ENCODE results near the genes WFIKKN2 and TMEM100.

DNA sequence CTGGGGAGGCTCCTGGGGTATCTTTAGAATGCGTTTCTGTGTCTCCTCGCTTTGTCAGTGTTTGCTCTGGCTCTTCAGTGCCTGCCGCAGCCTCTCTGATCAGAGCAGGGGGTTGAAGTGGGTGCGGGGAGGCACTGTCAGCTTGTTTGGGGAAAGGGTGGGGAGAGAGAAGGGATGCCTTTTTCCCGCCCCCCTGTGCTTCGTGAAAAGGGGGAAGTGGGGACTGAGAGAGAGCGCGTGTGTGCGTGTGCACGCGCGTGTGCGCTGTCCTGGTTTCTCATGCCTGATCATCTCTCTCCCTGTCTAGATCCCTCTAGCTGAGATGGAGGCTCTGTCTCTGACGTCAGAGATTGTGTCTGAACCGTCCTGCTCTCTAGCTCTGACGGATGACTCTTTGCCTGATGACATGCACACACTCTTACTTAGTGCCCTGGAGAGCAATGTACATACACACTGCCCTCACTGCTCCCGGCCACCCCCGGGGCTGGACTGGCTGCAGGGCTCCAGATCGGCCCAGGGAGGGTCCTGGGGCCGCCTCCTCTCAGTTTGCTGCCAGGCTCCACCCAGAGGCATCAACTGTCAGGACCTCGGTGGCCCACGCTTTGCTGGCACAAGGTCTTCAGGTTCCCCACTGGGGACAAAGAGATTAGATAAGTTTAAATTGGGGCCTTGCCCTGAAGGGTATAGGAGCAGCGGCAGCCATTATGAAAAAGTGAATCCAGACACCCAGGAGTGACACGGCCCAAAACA, 13.2 kb upstream of the ABCC3 start:
- PRO-cap: no peak
- RRBS: no CpG with 5 or more reads among the region's 24 CpGs

GRCh38 chr17:50635432-50636734, 1.2 kb downstream of the ABCC3 start:
- PRO-cap: no peak
- RRBS: 2% methylated on average over 2 of the region's 14 CpGs

- PRO-cap: bidirectional peak, plus-strand start at chr17:50662152, minus-strand start at chr17:50661891
- RRBS: no CpG with 5 or more reads among the region's 17 CpGs
Observed at GRCh38 chr17:50661332-50662317, 26.9 kb downstream of the ABCC3 start.

GRCh38 chr17:50691330-50692234, 16.1 kb downstream of the ANKRD40 start:
- PRO-cap: bidirectional peak, plus-strand start at chr17:50691737, minus-strand start at chr17:50691525
- RRBS: no CpG with 5 or more reads among the region's 9 CpGs

GRCh38 chr17:50742564-50743092, 23.2 kb downstream of the LUC7L3 start:
- PRO-cap: no peak
- RRBS: no CpG with 5 or more reads among the region's 2 CpGs

GRCh38 chr17:50835443-50835967, at the start of gene WFIKKN2:
Gene WFIKKN2, plus strand, starts transcription at chr17:50835586.
- PRO-cap: no peak
- RRBS: 60% methylated on average over 5 of the region's 17 CpGs

GRCh38 chr17:50913891-50914379, 47.8 kb upstream of the TOB1 start:
- PRO-cap: no peak
- RRBS: no CpG with 5 or more reads among the region's 8 CpGs

GRCh38 chr17:50935813-50936063, 69.6 kb upstream of the TOB1 start:
- PRO-cap: no peak
- RRBS: no CpG with 5 or more reads among the region's 2 CpGs

GRCh38 chr17:51120927-51121579, 385 bp upstream of the SPAG9 start:
- PRO-cap: bidirectional peak, plus-strand start at chr17:51121017, minus-strand start at chr17:51120865
- RRBS: under 1% methylated on average over 15 of the region's 41 CpGs

GRCh38 chr17:51197565-51198567, 31.7 kb downstream of the NME2 start:
- PRO-cap: no peak
- RRBS: no CpG with 5 or more reads among the region's 6 CpGs

DNA sequence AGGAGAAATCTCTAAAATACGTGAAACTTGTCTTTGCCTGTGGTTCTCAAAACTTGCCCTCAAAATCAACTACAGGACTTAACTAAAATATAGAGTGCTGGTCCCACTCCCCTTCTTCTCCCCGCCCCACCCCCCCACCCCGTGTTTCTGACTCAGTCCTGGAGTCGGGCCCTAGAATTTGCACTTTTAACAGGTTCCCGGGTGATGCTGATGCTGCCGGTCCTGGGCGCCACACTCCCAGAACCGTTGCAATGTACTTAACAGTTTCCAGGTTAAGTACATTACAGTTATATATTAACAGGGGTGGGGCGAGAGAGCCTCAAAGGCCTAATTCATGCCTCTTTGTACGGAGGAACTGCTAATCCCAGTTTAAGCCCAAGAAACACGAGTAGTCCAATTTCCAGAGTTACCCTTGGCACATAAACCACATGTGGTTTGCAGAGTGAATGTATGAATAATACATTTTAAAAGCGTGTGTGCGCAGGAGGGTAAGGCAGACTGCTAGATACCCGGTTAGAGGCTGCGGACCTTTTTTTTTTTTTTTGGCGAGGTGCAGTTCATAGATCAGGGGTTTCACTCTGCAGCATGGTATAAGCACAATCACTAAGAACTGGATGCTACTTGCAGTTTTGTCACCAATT, 866 bp downstream of the COX11 start:
- PRO-cap: bidirectional peak, plus-strand start at position 183 of the sequence, minus-strand start at position 60 of the sequence; bidirectional peak, plus-strand start at position 496 of the sequence, minus-strand start at position 262 of the sequence
- RRBS: no CpG with 5 or more reads among the region's 16 CpGs

DNA sequence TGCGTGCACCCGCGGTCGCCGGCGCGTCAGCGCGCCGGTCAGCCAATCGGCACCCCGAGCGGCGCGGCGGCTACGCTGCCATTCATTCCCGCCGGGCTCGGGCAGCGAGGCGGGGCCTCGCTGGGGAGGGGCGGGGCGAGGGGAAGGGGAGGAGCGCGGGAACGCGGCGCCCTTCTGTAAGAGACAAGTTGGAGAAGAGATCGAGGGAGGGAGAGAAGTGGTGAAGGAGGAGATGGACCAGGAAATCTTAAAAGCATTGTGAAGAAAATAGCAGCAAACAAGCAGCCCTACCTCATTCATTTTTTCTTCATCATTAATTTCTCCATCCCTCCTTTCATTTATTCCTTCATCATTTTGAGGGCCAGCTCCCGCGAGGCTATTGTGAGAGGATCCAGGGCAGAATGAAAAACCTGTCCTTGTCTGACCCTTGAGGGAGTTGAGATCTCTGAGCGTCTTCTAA, 412 bp upstream of the MMD start:
- PRO-cap: bidirectional peak, plus-strand start at position 200 of the sequence, minus-strand start outside the sequence
- RRBS: under 1% methylated on average over 10 of the region's 34 CpGs

DNA sequence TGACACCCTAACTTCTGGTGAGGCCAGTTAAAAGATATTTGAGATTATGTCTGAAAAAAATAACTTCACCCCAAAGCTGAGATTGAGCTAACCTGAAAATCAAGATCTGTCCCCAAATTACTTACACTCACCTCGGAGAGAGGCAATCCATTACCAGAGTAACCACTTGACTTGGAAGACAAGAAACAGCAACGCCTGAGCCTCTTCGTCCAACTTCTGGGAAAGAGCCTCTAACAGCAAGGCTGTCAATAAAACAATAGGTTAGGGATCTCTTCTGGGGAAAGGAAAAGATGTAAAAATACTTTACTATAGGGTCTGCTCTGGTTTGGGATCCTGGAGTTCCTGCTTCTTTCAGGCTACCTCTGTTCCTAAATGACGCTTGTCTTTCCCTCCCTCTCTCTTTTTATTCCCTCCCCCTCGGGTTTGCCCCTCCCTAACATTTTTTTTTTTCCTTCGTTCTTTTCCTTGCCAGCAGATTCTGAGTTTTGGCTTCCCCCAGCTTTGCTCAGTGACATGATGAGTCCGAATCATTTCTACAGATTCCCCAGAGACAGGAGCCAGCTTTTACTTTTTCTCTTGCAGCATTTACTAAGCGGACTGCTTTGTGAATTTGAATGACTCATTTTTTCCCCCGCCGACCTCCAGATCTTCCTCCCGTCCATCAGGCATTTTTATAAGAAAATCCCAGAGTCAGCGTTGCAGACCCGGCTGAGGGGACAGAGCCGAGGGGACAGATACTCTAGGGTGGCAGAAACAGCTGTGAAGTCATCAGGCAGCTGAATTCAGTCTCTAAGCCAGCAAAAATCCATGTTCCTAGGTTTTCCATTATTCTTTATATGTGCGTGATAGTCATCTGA, at the start of gene TMEM100:
TMEM100 (minus strand) TSS at position 377 of the 857 bp plus-strand sequence.
- PRO-cap: no peak
- RRBS: no CpG with 5 or more reads among the region's 15 CpGs

- PRO-cap: no peak
- RRBS: no CpG with 5 or more reads among the region's 4 CpGs
Observed at GRCh38 chr17:55730454-55731221, 8.0 kb upstream of the TMEM100 start.

DNA sequence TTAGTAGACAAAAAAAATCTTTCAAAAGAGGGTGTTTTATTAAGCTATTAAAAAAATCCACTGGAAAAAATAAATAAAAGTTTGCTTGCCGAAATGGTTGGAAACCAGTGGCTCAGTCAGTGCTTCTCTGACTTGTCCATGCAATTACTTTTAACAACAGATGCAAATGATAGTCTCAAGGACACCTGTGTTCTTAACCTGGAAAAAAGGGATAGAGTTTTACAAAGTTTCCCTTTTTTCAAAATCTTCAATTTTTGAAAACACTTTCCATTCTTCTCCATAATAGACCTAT, 216.4 kb downstream of the ANKFN1 start:
- PRO-cap: no peak
- RRBS: no CpG with 5 or more reads among the region's 1 CpG

- PRO-cap: no peak
- RRBS: 17% methylated on average over 13 of the region's 49 CpGs
Observed at GRCh38 chr17:56596338-56597228, 3.1 kb downstream of the NOG start.

DNA sequence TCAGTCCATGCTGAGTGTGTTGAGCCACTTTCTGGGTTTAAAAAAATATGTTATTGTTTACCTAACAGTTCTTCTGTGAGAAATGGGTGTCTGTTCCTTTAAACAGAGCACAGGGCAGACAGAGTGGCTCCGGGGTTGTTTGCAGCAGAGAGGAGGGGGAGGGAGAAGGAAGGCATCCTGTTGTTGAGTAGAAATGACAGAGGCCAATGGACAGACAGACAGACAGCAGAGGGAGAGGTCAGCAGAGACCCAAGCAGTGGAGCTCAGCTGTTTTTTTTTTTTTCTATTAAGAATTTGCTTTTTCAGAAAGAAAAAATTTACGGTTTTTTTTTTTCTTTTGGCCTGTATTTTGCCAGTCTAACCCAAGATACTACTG, 78.9 kb downstream of the C17orf67 start:
- PRO-cap: no peak
- RRBS: no CpG with 5 or more reads among the region's 2 CpGs

DNA sequence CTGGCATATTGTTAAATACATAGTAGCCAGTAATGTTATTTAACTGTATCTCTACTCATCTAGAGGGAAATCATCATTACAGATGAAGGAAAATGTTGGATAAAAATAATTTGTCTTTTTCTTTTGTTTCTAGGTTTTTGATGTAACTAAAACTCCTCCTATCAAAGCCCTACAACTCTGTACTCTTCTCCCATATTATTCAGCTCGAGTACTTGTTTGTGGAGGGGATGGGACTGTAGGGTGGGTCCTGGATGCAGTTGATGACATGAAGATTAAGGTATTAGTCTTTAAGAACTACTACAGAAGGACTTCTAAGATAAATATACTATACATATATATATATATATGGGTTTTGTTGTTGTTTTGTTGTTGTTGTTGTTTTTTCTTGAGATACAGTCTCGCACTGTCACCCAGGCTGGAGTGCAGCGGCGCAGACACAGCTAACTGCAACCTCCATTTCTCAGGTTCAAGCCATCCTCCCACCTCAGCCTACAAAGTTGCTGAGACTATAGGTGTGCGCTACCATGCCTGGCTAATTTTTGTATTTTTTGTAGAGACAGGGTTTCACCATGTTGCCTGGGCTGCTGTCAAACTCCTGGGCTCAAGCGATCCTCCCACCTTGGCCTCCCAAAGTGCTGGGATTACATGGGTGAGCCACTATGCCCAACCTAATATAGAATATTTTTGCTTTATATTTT, 14.0 kb downstream of the DGKE start:
- PRO-cap: no peak
- RRBS: no CpG with 5 or more reads among the region's 6 CpGs

GRCh38 chr17:56892270-56893101, 21.4 kb downstream of the TRIM25 start:
- PRO-cap: no peak
- RRBS: no CpG with 5 or more reads among the region's 4 CpGs

- PRO-cap: no peak
- RRBS: no CpG with 5 or more reads among the region's 13 CpGs
Observed at GRCh38 chr17:57106455-57107184, 21.6 kb downstream of the AKAP1 start.